ENCODE data around the gene NOL11.

- RRBS, 2 experiments = no CpG with 5 or more reads among the region's 15 CpGs
Measured at GRCh38 chr17:67615140-67615685, 102.5 kb upstream of the NOL11 start.

DNA sequence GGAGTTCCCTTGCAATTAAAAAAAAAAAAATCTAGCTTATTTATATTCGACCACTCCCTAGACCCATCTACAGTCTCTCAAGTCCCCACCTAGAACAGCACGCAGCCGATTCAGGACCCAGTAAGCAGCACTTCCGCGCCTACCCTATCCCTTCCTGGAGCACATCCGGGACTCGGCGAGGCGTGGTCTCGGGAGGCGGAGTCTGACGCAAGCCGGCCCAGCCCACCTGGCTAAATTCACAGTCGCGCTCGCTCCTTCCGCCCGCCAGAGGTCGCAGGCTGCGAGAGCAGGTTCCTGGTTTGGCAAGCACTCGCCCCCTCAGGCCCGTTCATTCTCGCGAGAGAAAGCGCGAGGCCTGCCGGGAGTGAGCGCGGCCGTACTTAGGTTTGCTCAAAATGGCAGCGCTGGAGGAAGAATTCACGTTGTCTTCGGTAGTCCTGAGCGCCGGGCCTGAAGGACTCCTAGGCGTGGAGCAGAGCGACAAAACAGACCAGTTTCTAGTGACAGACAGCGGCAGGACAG, at the start of gene NOL11:
Gene NOL11 (plus strand): TSS at position 384 of the 522 bp plus-strand sequence.
- RRBS, 2 experiments = under 1 to 2% methylated on average over 16 of the region's 38 CpGs

GRCh38 chr17:67824487-67825068, 725 bp upstream of the BPTF start:
- RRBS, 2 experiments = 0% methylated on average over 4 of the region's 25 CpGs; no CpG with 5 or more reads in 1 of the 2 experiments

DNA sequence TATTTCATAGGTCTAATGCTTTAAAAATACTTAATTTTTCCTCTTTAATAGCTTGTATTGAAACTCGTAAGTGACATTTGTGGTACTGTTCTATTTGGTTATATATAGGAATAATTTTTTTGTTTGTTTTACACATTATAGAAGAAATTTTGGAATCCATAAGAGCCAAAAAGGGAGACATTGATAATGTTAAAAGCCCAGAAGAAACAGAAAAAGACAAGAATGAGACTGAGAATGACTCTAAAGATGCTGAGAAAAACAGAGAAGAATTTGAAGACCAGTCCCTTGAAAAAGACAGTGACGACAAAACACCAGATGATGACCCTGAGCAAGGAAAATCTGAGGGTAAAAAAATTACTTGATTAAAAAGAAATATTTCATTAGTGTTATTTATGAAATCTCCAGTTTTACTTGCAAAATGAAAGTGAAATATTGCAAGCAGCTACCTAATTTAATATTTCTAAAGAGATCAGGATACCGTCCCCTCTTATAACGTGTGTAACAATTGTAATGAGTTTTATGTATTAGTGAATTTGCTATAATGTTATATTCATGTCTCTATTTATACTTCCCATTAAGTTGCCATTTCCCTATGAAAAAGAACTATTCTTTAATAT, 49.5 kb downstream of the BPTF start:
- RRBS, 2 experiments = no CpG with 5 or more reads among the region's 4 CpGs

- RRBS, 2 experiments = no CpG with 5 or more reads among the region's 4 CpGs
Measured at GRCh38 chr17:67893289-67893797, 68.0 kb downstream of the BPTF start.

DNA sequence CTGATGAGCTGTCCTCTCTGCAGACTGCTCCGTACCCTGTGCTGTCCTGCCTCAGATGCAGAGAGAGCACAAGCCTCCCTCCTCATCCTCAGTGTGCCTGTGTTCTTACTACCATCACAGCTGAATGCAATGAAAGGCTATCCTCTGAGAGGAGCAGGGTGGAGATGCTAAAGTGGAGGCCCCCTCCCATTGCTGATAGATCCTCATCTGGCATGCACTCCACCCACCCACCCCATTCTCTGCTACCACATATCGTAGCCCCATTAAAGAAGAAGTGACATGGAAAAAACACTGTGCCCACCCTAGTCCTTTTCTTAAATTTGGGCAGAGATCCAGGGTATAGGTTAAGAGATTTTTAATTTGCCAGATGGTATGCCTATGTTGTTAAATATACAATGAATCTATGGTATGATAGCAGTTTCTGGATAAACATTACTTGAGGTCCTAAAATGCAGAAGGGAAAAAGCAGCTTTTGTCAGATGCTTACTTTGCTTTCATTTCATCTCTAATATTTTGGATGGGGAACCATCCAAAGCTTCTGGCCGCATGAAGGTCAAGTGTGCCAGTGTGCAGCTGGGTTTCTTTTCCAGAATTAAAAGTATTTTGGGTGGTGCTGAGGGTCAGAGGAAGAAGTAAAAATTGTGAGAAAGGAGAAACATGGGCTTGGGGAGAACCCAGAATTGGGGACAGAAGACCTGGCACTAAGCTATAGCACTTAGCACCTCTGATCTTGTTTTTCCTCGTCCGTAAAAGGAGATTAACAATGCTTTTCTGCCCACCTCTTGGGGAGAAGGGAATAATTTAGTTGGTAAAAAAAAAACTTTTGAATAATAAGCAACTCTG, 93.3 kb downstream of the KPNA2 start:
- RRBS, 2 experiments = no CpG with 5 or more reads among the region's 5 CpGs

DNA sequence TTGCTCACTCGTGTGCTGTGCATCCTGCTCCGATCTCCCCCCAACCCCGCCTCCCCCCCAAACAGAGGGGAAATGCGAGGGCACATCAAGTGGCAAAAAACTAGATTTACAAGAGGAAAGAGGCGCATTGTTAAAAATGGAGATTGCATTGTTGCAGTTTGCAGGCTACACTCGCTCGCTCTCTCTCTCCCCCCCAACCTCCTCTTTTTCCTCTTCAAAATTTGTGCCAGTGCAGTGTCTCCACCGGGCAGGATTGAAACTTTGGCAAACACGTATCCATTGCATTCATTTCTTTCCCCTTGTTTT, 41.6 kb upstream of the AMZ2 start:
- RRBS, 2 experiments = no CpG with 5 or more reads among the region's 9 CpGs

DNA sequence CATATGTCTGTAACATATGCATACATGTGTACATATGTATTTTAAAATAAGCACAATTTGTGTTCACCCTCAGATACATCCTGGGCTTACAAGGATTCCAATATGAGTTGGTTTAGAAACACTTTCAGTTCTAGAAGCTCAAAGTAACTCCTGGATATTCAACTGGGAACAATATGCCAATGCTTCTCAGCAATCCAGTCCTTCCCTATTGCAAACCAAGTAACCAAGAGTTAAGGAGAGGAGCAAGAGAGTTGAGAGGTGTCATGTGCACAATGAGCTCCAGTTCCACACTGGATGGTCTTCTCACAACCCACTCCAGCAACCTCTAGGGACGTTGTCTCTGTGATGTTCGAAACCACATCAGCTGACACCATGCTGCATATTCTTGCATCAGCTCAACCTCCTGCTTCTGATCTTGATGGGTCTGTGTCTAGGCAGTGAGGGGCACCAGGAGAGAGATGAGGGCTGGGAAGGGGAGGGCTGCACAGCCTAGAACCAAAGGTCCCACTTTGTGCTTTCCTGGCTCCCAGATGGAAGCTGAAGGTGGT, 58.8 kb downstream of the WIPI1 start:
- RRBS, 2 experiments = no CpG with 5 or more reads among the region's 2 CpGs

- RRBS, 2 experiments = no CpG with 5 or more reads among the region's 1 CpG
Measured at GRCh38 chr17:68460346-68461111, 3.2 kb upstream of the WIPI1 start.

GRCh38 chr17:68488259-68488530, 24.0 kb upstream of the PRKAR1A start:
- RRBS, 2 experiments = no CpG with 5 or more reads among the region's 3 CpGs

DNA sequence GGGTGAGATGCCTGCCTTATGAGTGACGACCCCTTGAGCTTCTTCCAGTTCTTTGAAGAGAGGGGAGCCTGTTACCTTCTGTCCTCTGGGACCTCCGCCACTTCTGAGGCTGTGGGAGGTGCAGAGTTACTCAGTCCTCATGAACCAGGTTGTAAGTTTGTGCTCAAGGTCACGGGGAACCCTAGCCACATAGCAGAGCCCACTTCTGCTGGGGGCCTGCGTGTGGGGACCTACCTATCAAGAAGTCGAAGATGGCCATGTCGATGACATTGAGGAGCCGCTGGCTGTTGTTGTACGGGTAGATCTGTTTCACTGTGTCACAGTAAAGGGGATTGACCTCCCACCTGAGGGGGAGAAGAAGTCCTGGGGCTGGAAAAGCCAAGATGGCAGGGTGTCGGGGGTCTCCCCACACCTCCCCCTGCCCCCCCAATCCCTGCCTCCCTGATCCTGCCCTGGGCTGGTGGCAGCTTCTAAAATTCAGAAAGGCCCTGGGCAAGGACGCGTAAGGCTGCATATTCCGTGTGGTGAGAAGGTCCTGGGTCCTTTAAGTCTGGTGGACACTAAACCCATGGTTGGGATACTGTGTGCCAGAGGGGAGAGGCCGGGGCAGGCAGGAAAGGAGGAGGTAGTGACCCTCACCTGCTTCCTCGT, 28.5 kb downstream of the PRKAR1A start:
- RRBS, 2 experiments = no CpG with 5 or more reads among the region's 14 CpGs

- RRBS, 2 experiments = no CpG with 5 or more reads among the region's 5 CpGs
Measured at GRCh38 chr17:68627734-68628487, 26.7 kb upstream of the FAM20A start.

GRCh38 chr17:68641554-68642315, 40.6 kb upstream of the FAM20A start:
- RRBS, 2 experiments = no CpG with 5 or more reads among the region's 8 CpGs

- RRBS, 2 experiments = no CpG with 5 or more reads among the region's 4 CpGs
Measured at GRCh38 chr17:68661973-68662452, 60.8 kb upstream of the FAM20A start.

DNA sequence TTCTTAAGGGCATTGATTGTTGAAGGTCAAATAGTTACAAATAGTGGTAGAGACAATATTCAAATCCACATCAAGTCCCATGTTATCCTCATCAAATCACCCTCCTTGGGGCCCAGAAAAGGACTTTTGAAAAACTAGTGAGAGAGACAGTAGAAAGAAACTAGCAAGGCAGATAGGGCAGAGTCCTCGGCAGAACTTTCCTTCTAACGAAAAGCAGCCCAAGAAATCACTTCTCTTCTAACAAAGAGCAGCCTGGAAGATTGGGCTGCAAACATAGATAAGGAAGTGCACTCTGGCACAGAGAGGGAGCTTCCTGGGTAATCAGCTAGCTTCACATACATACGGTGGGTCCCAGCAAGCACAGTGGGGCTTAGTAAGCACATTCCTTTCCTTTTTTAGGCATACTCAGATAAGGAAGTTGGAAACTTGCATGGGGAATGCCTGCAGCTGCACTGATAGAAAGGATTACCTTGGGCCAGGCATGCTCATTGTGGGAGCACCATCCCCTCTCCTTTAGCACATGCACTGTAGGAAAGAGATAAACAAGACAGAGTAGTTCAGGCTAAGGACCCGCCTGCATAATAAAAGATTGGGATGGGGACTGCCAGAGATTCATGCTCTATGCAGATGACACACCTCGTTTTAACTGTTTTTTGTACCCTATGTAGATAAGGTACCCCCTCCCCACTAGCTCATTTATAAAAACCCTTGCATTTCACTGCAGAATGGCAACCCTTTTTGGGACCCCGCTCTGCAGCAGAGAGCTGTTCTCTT, 132.6 kb upstream of the FAM20A start:
- RRBS, 2 experiments = no CpG with 5 or more reads among the region's 6 CpGs

- RRBS, 2 experiments = no CpG with 5 or more reads among the region's 5 CpGs
Measured at GRCh38 chr17:68819397-68819895, 135.7 kb downstream of the ABCA8 start.

- RRBS, 2 experiments = no CpG with 5 or more reads among the region's 7 CpGs
Measured at GRCh38 chr17:68993126-68993884, 38.1 kb upstream of the ABCA8 start.

- RRBS, 2 experiments = no CpG with 5 or more reads among the region's 11 CpGs
Measured at GRCh38 chr17:68994523-68995624, 39.7 kb upstream of the ABCA8 start.

GRCh38 chr17:69150965-69151567, 9.4 kb upstream of the ABCA6 start:
- RRBS, 2 experiments = no CpG with 5 or more reads among the region's 3 CpGs

DNA sequence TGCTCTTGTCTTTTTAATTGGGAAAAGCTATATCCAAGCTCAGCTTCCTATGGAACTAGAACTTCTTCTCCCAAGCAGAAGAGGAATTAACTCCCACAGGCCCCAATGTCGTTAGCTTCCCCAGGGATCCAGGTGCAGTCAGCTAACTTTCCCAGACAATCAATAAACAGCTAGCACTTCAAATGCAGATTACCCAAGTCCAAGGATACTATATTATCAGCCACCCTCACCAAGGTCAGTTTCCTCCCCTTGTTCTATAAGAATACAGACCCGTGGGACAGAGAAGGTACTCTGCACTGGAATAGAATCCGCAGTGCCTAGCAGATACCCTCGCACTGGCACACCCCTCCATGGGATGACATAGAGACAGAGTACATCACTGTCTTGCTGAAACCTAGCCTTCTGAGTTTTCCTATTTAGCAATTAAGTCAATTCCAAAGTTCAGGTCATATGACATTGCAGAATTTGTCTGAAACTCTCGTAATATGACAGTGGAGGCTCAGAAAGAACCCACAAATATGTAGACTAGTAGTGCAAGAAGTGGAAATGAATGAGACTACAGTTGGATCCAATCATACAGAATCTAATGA, 39.9 kb upstream of the ABCA10 start:
- RRBS, 2 experiments = no CpG with 5 or more reads among the region's 5 CpGs